ENCODE measurements around a stretch of chr18.

DNA sequence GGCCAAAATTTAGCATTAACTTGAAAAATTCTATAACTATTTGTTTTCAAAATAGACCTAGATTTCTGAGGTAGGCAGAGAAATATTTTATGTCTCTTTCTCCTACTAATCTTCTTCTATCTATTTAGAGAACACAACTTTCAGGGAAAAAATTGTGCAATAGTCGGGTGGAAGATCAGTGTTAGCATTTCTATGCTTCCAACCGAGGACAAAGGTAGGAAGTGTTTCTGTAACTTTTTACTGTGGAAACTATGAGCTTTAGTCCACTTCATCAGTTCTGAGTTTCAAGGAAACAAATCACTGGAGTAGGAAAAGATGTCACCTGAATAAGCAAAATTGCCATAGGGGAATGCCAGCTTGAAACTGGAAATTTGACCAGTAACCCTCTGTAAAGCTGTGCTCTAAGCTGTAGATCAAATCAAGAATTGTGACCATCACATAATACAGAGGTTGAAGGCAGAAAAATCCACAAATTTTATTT is 207.7 kb upstream of the CTAGE1 start:
- PRO-cap: no peak
- RAMPAGE, long total RNA, 4 experiments: no peak in any of the 4 experiments

DNA sequence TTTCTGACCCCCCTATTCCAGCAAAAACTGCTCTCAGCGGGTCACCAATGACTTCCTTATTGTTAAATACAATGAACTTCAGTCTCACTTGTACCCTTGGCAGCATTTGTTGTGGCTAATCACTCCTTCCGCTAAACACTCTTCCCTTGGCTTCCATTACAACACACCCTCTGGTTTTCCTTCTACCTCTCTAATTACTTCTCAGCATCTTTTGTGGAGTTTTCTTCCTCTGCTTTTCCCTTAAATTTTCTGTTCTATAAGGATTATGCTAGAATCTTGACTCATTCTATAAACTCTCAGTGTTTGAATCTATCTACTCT is 111.0 kb upstream of the RBBP8 start:
- PRO-cap: no peak
- RAMPAGE, long total RNA, 4 experiments: no peak in any of the 4 experiments

GRCh38 chr18:22974594-22975134 is 41.5 kb downstream of the RBBP8 start:
- PRO-cap: no peak
- RAMPAGE, long total RNA, 4 experiments: no peak in any of the 4 experiments

DNA sequence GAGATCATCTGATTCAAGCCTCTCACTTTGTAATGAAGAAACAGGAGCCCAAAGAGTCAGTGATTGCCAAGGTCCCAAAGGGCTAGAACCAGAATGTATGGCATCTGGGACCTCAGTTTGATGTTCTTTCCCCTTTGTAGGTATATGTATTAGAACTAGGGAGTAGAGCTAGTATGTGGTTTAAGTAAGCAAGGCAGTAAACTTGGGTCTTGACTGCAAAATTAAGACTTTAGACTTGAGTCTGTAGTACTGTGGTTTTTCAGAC is 99.3 kb downstream of the RBBP8 start:
- PRO-cap: no peak
- RAMPAGE, long total RNA, 4 experiments: no peak in any of the 4 experiments

DNA sequence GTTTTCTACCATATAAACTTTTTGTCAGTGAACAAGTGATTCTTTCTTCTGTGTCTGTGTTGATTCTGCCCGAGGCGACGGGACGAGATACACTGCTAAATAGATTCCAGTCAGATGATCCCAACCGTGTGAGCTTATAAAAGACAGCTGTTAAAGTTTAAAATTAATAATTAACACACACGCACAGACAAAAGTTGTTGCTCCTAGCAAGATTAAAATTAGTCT is 24.2 kb downstream of the CABLES1 start:
- PRO-cap: no peak
- RAMPAGE, long total RNA, 4 experiments: no peak in any of the 4 experiments

GRCh38 chr18:23227845-23229035 is 93.0 kb downstream of the CABLES1 start:
- PRO-cap: no peak
- RAMPAGE, long total RNA, 4 experiments: no peak in any of the 4 experiments

DNA sequence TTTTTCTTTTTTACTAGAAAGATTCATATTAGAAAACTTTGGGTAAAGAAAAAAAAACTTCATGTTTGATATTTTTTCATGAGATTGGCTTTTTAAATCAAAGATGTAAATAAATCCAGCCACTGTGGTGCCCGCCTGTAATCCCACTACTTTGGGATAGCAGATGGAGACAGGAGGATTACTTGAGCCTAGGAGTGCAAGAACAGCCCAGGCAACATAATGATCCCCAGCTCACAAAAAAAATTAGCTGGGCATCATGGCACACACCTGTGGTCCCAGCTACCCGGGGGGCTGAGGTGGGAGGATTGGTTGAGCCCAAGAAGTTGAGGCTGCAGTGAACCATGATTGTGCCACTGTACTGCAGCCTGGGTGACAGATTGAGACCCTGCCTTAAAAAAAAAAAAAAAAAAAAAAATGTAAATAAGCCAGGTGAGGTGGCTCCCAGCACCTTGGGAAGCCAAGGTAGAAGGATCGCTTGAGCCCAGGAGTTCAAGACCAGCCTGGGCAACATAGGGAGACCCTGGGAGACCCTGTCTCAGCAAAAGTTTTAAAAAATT is 13.3 kb downstream of the RIOK3 start:
- PRO-cap: no peak
- RAMPAGE, long total RNA, 4 experiments: no peak in any of the 4 experiments

GRCh38 chr18:23484988-23485610 is 18.2 kb upstream of the RMC1 start:
- PRO-cap: no peak
- RAMPAGE, long total RNA, 4 experiments: no peak in any of the 4 experiments

DNA sequence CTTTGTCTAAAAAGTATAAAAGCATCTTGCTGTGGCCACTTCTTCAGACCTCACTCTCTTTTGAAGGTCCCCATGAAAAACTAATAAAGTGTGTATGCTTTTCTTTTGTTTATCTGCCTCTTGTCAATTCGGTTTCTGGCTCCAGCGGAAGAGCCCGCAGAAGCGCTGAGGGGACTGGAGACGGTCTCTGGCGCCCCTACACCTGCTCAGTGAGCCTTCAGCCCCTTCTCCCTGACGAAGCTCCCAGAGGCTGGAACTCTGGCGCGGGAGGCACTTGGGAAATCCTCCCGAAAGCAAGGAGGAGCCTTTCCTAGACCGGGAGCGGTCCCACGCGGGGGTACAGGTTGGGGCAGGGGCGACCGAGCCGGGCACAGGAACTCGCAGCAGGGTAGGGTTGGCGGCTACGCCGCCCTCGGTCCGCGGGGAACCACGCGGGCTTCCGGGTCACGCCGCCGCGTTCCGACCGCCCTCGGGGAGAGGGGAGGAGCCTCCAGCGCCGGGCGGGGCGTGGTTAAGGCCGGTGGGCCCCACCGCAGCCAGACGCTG is 356 bp upstream of the RMC1 start:
- PRO-cap: no peak
- RAMPAGE, long total RNA, 4 experiments: no peak in any of the 4 experiments

- PRO-cap: no peak
- RAMPAGE, long total RNA, 4 experiments: no peak in any of the 4 experiments
Observed at GRCh38 chr18:23612350-23612916, 26.1 kb upstream of the NPC1 start.

DNA sequence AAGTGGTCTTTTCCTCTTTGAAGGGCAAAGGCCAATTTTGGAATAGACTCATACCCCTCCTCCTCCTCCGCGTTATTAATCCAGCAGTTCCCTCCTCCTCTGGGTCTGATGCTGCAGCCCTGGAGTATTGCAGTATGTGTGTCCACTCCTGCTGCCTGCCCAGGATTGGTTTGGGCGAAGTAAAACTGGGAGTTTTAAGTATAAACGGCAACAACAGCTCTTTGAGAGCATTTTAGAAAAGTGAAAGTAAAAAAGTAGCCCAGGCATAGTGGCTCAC is 617 bp upstream of the ANKRD29 start:
- PRO-cap: no peak
- RAMPAGE, long total RNA, 4 experiments: no peak in any of the 4 experiments

DNA sequence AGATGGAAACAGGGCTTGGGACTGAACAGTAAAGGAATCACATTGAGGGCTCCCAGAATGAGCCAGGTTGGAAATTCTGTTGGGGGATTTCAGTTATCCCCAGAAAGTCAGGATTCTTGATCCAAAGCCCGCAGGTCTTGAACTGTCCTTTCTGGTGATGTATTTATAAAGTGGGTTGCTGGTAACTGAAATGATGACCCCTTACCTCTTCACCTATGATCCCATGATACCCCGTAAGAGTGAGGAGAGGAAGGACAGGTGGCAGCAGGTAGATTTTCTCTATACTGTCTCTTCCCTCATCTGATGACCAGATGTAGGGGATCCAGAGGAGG is 60.4 kb downstream of the LAMA3 start:
- PRO-cap: no peak
- RAMPAGE, long total RNA, 4 experiments: no peak in any of the 4 experiments

DNA sequence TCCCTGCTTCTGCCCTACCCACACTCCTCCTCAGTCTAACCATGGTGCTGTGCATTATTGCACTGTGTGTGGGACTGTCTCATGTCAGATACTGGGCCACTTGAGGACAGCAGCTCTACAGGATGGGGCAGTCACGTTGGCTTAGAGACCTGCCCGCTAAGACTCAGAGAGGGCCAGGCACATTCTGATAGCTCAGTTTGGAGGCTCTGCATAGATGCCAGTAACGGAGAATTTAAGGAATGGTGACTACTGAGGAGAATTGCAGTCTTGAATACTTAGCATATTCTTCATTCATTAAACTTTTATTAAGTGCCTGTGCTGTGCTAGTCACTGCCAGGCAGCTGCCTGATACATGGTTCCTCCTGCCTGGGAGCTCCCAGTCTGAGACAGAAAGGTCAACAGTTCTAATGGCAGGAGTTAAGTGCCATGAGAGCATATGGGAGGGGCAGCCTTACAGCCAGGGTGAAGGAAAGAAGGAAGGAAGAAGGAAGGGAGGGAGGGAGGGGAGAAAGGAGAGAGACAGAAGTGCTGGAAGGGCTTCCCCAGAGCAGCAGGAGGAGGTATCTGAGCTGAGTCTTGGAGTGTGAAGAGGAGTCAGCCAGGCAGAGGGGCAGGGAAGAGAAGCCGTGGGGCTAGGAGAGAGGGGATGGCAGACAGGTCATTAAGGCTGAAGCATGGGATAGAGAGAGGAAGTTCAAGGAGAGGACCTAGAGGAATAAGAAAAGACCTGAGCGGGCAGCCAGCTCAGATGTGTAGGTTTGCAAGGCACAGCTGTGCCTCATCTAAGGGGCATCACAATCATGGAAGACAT is 90.8 kb downstream of the LAMA3 start:
- PRO-cap: no peak
- RAMPAGE, long total RNA, 4 experiments: start-site peak on the plus strand in 1 of 4 experiments, centred at position 518 of the sequence, 5 reads per replicate

DNA sequence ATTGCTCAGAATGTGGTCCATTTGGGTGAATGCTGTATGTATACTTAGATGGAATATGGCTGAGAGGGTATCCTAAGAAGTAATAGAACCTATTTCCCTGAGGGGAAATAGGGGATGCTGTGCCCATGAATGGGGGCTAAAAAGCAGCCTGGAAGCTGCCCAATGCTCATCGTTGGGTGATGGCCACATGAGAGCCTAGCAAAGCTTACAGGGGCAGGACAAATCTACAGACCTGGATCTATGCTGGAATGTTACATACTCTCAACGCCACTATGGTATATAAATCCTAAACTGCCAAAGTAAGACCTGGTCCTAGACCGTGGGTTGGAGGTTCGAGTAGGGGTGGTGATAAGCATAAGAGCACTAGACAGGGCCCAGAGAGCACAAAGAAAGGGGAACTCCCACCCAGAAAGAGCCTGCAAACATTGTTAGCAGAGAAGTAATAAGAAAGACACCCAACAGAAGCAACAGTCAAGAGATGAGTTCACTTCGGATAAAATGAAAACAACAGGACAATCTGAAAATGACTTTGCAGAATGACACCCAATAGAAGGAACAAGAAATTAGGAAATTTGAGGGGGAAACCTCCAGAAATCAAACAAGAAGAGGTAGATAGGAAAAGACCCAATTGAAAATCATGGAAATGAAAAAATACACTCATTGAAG is 117.9 kb upstream of the TTC39C start:
- PRO-cap: no peak
- RAMPAGE, long total RNA, 4 experiments: no peak in any of the 4 experiments

GRCh38 chr18:23958042-23958595 is 56.4 kb upstream of the TTC39C start:
- PRO-cap: no peak
- RAMPAGE, long total RNA, 4 experiments: no peak in any of the 4 experiments

DNA sequence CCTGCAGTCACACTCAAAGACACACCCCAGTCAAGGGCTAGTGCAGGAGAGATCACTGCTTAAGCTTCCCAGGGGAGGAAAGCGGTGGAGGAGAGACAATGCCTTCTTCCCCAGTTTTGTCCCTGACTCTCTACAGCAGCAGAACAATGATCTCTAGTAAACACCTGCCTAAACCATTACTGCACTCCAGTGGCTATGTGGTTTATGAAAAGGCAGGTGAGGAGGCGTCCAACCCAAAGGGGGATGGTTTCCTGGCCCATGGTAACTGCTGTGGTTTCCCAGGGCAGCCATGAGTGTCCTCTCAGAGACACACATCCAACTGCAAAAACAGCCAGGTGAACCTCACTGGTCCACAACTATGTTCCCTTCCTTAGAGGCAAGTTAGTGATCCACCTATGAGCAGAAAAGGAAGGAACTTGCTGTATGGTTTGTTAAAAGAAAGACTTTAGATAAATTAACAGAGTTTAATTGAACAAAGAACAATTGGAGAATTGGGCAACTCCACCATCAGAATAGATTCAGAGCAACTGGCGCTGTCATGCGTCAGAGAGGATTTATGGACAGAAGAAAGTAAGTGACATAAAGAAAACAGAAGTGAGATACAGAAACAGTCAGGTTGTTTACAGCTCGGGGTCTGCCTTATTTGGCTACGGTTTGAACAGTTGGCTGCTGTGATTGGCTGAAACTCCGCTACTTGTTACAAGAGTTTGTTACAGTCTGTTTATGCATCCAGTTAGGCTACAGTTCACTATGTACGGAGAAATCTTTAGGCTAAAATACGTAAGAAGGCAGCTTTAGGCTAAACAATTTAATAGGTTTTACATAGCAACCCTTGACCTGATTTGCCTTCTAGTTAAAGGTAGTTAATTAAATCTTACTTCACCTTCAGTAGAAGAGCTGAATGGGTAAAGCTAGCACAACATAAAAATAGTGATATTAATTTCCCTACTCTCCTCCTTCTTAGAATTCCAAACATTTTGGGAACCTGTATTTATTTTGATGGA is 4.6 kb upstream of the TTC39C start:
- PRO-cap: no peak
- RAMPAGE, long total RNA, 4 experiments: no peak in any of the 4 experiments

DNA sequence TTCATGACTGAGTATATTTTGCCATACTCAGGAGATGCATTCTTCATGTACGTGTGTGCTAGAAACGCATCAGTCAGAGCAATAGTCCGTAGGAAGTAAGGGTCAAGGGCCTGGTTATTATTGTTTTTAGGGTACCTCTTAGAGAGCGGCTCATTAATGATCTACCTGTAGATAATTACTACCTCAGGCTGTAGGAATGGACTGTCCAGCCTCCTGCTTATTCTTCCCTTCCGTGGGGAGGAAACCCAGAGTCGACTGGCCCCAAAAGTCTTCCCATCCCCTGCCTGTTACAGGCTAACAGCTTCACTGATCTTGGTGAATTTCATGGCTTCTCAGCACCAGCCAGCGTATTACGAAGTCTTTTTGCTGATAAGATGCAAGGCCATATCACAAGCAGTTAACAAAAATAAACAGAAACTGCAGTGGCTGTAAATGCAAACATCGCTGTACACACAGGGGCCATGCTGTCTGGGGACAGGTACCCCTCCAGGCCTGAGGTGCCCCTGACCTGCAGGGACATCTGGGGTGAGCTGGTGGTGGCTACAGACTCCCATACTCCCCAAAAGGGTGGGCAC is 36.5 kb downstream of the TTC39C start:
- PRO-cap: no peak
- RAMPAGE, long total RNA, 4 experiments: no peak in any of the 4 experiments

GRCh38 chr18:24071053-24071458 is 56.5 kb downstream of the TTC39C start:
- PRO-cap: no peak
- RAMPAGE, long total RNA, 4 experiments: no peak in any of the 4 experiments

DNA sequence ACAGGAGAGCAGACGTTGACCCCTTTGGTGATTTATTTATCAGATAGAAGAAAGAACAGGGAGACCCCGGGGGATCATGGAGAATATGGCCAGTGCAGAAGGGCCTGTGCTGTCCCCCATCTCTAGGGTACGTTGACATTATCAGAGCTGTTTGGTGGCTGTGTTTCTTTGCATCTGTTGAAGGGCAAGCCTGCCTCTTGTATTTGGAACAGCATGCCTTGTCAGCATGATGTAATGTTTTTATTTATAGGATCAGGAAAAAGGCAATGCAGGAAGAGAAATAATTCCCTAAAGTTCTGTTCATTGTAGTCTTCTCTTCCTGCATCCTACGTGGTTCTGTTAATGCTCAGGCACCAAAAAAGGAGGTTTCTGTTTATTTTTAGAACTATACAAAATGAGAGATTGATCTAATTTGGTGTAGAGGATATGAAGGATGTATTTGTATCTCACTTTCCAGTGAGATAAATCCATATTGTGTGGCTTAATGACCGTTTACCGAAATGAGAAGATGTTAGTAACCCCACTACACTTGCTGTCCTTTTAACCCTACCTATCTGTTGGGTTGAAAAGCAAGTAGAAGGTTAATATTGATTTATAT is 49.7 kb upstream of the CABYR start:
- PRO-cap: no peak
- RAMPAGE, long total RNA, 4 experiments: no peak in any of the 4 experiments

- PRO-cap: no peak
- RAMPAGE, long total RNA, 4 experiments: no peak in any of the 4 experiments
Observed at GRCh38 chr18:24120065-24120653, 18.7 kb upstream of the CABYR start.